ENCODE measurements around a stretch of chr6.

DNA sequence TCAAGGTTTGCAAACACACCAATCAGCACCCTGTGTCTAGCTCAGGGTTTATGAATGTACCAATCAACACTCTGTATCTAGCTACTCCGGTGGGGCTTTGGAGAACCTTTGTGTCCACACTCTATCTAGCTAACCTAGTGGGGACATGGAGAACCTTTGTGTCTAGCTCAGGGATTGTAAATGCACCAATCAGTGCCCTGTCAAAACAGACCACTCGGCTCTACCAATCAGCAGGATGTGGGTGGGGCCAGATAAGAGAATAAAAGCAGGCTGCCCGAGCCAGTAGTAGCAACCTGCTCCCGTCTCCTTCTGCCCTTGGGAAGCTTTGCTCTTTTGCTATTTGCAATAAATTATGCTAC, 5.8 kb upstream of the SMIM13 start:
- PRO-cap: no peak

DNA sequence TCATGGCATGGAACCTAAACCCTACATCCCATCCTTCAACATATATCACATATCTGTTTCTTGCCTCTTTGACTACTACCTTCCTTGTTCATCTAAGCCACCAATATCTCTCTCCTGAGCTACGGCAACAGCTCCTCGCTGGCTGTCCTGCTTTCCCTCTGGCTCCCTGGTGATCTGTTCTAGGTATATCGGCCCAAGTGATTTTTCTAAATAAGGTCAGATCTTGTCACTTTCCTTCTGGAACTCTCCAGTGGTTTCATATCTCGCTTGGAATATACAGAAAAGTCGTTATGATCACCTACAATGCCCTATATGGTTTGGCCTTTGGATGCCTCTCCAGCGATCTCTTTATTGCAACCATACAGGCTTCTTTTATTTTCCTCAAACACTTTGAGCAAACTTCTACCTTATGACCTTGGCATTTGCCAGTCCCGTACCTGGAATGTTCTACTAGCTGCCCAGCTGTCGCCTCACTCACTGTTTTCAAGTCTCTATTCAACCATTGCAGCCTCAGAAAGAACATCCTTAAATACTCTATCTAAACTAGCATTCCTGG, 50.3 kb upstream of the NEDD9 start:
- PRO-cap: no peak

DNA sequence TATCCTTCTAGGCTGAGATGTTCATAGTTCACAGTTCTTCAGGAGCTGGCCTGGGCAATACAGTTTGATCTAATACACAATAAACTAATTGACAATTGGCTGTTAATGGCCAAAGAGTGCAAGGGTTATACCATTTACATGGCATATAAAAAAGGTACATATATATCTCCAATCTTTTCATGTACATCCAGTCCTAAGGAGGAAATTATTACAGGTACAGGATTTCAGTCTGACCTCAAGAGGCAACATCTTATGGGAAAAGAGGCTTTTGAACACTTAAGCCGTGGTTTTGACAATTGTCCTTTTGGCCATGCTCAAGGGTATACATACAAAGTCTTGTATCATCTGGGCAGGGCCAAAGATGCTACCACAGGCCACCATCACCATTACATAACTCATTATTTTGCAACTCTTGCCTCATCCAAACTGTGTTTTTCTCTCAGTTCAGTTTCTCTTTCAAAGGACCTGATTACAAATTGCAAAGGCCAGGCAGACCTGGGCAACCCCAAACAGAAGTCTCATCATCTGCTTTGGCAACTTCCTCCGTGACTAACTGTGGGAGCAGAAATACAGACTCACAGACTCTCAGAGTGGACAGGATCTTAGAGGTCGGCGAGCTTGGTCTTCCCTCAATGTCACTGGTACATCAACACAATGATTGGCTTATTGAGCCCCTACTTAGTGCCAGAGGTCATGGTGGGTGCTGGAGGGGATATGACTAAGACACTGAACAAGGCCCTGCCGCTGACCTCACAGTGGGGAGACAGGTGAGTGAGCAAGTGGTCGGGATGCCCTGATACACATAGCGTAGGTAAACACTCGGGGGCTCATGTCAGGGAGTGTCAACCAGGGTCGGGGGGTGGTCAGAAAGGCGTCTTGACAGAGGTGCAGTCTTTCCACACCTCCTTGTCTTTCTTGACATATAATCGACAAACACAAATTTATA, 117.8 kb upstream of the NEDD9 start:
- PRO-cap: no peak

DNA sequence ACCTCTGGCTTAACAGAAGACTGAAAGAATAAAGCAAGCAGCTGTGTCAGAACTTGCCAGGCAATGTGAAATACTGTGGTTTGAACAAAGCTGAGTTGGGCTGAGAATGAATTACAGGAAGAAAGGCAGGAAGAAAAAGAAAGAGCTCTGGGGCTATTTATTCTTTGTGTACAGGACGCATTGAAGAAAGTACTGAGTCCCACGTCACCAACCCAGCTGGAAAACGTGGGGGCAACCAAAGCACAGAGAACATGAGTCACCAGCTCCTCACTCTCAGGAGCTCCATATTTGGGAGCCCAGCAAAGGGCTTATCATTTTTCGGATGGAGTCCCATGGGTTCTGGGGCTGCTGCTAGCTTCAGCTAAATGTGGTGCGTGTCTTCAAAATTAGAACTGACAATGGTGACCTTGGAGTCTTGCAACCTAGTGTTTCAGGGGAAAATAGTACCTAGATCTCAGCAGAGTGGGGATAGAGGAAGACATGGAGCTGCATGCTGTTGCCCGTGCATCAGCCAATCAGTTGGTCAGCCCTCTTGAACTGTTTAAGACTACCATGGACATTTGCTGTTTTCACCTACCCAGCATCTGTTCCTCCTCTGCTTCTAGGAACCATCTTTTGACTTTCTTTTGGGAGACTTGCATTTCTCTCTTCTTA, 121.7 kb upstream of the NEDD9 start:
- PRO-cap: no peak

- PRO-cap: no peak
Observed at GRCh38 chr6:11356685-11357219, 124.3 kb upstream of the NEDD9 start.

GRCh38 chr6:11401985-11402195, 135.7 kb upstream of the TMEM170B start:
- PRO-cap: no peak

GRCh38 chr6:11427864-11428628, 109.5 kb upstream of the TMEM170B start:
- PRO-cap: no peak

GRCh38 chr6:11432674-11433215, 104.8 kb upstream of the TMEM170B start:
- PRO-cap: no peak

DNA sequence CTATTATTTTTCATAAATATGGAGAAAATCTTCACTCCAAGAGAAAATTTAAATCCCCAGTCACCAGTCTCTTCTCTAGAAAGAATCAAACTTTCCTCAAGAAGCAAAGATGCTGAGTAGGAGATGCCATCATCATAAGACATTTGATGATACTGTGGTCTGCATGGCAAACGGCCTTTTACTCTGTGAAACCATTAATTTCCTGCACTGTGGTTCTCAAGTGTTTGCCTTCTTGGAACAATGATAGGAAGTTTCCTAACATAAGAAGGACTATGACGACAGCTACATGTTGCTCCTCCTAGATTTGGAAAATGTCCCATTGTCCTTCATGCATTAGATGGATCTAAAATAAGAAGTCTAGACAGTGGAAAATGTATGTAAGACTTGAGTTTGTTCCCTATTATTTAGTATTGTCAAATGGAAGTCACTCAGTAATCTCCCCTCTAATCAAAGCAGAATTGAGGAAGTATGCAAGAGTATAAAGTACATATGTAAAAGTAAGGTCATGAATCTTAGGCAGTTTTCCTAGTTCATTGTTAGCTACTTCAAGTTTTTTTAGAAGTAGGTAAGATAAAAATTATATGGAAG, 98.5 kb upstream of the TMEM170B start:
- PRO-cap: no peak

- PRO-cap: no peak
Observed at GRCh38 chr6:11548820-11549346, 11.3 kb downstream of the TMEM170B start.

- PRO-cap: no peak
Observed at GRCh38 chr6:11586534-11587195, 49.1 kb downstream of the TMEM170B start.

DNA sequence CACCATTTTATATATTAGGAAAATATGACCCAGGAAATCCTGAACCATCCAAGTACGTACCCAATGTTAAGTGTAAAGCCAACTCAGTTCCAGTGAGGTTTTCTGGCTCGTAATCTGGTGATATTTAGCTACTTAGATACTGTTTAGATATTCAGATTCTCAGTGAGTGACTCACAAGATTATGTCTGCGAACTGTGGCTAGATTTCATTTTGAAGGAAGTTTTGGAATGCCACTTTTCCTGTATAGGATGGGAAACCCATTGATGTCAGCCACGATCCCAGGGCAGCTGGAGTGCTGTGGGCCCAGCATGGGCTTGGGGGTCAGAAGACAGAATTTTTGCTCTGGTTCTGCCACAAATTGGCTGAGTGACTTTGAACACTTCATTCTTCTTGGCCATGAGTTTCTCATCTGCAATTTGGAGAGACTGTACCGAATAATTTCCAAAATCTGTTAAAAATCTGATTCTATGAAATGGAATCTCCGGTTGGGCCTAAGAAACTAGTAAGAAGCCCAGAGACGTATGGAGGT, 76.4 kb downstream of the TMEM170B start:
- PRO-cap: no peak

DNA sequence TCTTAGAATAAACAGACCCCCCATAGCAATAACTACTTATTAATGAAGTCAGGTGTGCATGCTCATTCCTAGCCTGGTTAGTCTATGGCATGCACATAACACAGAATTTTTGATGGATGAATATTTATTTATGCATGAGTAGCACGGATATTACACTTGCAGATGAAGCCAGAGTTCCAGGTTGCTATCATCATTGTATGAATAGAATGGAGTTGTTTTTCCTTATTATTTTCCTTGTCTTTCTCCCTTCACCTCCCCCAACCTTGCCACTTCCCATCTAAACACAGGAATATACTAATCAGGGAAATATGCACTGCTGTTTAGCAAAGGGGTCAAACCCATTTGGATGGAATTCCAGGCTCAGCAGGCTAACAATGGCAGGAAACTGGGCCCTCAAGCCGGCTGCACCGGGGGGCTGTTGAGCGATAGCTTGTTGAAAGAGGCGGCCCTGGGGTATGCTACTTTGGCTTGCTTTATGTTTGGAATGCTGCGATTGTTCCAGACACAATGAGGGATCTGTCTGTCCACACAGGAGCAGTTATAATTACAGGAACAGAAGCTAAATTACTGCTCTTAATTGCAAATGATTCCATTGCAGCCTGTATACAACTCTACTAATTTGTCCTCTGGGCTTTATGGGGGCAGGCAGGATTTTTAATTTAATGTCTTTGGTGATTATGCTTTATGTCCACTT, 112.7 kb downstream of the TMEM170B start:
- PRO-cap: no peak

GRCh38 chr6:11774243-11774599, 4.4 kb downstream of the ADTRP start:
- PRO-cap: no peak

DNA sequence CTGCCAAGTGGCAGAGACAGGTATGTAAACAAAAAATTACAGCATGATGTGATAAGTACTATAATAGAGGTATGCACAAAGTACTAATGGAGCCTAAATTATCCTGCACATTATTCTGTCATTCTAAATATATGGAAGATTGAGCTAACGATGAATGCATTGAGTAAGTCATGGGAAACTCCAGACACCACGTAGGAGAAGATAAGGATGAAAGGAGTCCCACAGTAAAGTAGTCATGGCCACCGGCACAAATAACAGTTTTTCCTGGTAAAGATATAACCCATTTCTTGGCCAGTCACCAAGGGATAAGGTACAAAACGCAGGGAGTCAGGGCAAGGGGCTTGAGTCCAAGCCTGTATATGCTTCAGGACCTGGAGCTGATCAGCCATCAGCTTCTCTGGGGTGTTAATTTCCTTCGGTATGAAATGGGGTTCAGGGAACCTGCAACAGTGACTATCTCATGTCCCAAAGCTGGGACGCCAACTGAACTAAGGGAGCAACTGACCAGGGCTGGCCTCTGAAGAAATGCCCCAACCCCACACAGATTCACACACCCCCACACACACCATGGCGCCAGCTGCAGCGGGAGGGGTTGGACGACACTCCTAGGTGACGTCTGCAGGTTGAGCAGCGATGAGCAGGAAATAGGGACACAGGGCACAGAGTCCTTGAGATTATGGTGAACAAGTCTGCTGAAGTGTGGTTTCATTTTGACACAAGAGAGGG, 7.2 kb upstream of the ADTRP start:
- PRO-cap: unidirectional peak, plus-strand start at position 621 of the sequence

DNA sequence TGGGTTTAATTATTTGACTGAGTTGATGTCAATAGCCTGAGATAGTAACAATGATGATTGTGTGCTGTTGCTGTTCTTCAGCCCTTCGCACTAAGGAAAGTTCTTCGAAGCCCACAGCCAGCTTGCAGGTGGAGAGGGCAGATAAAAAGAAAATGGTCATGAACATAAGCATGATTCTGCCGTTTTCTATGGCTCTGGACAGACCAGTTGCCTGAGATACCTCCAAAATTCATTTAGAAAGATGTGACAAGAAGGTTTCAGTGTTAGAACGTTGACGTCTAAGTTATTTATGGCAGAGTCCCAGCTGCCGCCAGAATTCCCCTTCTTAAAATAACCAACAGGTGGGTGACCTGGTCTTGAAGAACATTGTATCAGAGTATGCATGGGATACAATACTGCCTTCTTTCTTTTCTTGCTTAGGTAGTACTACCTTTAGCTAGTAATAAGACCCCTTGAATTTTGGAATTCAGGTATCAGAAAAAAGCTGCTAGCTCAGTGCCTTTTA, 55.6 kb upstream of the ADTRP start:
- PRO-cap: no peak

DNA sequence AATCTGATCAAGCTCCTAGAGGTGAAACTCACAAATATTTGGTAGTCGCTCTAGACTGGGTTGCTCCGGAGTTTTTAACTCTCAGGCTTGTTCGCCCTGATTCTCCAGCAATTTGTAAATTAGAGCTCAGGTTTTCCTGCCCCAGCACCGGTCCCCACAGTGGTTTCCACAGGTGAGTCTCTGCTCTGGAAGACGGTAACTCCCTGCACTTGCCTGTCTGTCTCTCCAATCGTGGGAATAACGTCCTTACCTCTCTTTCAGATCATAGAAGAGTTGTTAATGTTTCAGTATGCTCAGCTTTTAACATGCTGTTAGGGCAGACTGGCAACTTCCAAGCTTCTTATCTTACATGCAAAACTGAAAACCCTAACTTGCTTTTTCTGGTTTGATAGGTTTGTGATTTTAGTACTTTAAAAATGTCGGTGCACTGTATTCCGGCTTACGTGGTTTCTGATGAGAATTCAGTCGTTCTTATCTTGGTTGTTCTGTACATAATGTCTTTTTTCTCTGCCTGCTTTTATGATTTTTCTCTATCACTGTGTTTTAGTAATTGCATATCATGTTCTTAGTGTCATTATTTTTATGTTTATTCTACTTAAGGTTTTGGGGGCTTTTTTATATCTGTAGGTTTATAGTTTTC, 111.0 kb upstream of the HIVEP1 start:
- PRO-cap: no peak

- PRO-cap: no peak
Observed at GRCh38 chr6:11902395-11902926, 109.7 kb upstream of the HIVEP1 start.

DNA sequence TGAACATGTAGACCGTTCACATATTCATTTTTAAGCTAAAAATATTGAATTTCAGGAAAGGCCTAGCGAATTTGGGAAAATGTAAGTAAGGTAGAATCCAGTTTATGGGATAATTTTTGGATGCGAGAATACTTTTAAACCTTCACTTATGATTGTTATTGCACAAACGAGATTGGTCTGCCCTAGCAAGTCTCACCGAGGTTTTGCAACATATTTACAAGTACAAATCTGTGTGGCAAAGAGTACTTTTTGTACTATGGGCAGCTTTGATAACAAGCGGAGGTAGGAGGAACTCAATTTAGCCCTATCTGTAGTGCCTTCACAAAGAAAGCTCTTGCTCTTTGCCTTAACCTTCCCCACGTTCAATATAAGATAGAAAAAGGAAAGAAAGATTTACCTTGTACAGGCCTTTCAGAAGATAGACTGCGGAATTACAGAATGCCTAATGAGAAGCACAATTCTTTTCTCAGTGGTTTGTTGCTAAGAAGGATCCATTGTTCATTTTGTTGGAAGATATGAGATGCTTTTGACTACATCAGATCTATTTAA, 77.5 kb upstream of the HIVEP1 start:
- PRO-cap: no peak

DNA sequence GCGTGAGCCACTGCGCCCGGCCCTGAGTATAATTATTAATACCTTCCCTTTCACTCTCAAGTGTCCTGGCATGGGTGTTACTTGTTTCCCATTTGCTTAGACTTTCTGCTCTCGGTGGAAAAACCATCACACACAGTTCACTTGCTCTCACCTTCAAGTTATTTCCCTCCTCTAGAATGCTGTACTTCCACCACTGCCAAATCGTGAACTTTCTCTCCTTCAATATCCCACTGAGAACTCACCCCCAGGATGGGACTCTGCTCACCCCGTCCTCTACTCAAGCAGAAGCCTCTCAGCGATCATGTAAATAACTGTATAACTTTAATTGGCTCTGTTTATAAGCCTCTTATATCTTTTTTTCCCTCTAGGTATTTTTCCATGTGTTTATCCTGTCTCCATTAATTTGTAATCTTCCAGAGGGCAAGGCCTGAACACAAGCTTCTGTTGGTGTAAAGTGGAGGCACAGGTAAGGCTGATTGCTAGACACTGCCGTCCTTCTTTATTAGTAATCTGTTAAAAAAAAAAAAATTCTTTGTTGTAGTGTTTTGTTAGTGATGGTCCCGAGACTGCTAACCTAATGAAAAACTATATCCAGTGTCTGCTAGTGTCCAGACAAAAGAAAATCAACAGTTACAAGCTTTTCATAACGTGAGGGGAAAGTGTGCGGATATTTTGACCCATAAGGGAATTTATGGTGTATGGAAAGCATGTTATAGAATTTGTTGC, 4.4 kb upstream of the HIVEP1 start:
- PRO-cap: no peak

All from SP-49 (cell line).